Metanephros (tissue), 2 donors: ENCODE measurements around a stretch of chr12.

DNA sequence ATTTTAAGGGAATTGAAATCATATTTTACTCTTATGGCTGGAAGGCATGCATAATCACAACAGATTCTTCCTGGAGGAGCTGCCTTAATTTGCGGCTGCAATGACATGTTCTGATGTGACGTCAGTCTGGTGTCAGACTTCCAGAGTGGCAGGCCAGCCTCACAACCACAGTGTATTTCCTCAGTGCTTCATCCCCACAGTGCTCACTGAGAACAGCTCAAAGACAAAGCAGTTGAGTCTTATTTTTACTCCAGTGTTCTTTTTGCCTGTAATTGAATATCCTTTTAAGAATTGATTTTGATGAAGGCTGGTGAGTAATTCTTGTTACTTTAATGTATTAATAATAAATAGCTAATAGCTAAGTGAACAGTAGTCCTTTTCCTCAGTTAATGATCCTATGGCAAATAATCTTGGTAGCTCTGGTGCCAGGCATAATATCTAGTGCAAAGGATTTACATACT lies 107.2 kb downstream of the PLEKHA5 start:
- RAMPAGE, long total RNA = no peak

GRCh38 chr12:20283966-20284249 lies 84.4 kb upstream of the PDE3A start:
- RAMPAGE, long total RNA = no peak

GRCh38 chr12:20368627-20369416 lies 485 bp downstream of the PDE3A start:
- RAMPAGE, long total RNA = no peak

- RAMPAGE, long total RNA = no peak
Measured at GRCh38 chr12:21129880-21130261, 1.1 kb upstream of the SLCO1B1 start.

- RAMPAGE, long total RNA = no peak
Measured at GRCh38 chr12:21354045-21354326, 18.7 kb upstream of the IAPP start.

DNA sequence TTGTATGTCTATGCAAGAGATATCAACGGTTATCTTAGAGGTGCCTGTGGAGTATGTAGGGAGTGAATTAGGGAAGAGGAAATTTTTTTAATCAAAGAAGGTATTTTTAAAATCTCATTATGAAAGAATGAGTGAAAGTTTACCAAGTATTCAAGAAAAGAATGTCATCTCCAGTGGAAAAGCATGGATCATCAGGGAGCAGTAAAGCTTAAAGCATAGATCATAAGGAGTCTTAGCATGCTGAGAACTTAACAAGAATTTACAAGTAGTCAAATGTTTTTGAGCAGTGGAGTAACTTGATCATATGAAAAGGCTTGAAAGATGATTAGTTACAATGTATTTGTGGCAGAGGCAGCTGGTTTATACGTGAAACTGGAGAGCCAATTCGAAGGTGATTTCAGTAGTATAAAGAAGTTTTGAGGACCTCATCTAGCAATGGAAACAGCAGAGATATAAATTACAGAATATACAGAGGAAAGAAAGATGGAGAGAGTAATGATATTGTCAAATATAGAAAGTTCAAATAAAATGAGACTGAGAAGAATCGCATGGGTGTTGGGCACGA lies 1.6 kb downstream of the PYROXD1 start:
- RAMPAGE, long total RNA = no peak

- RAMPAGE, long total RNA = no peak
Measured at GRCh38 chr12:21528886-21529539, 2.9 kb downstream of the SPX start.

GRCh38 chr12:21551843-21552290 lies 25.8 kb downstream of the SPX start:
- RAMPAGE, long total RNA = no peak

GRCh38 chr12:21773820-21774237 lies 677 bp downstream of the KCNJ8 start:
- RAMPAGE, long total RNA = no peak

DNA sequence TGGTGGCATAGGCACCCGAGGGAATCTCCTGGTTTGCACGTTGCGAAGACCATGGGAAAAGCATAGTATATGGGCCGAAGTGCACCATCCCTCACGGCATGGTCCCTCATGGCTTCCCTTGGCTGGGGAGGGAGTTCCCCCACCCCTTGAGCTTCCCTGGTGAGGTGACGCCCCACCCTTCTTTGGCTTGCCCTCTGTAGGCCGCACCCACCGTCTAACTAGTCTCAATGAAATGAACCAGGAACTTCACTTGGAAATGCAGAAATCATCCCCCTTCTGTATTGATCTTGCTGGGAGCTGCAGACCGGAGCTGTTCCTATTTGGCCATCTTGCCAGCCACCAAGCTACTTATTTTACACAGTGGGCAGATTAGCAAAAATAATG lies 21.2 kb upstream of the KCNJ8 start:
- RAMPAGE, long total RNA = no peak

DNA sequence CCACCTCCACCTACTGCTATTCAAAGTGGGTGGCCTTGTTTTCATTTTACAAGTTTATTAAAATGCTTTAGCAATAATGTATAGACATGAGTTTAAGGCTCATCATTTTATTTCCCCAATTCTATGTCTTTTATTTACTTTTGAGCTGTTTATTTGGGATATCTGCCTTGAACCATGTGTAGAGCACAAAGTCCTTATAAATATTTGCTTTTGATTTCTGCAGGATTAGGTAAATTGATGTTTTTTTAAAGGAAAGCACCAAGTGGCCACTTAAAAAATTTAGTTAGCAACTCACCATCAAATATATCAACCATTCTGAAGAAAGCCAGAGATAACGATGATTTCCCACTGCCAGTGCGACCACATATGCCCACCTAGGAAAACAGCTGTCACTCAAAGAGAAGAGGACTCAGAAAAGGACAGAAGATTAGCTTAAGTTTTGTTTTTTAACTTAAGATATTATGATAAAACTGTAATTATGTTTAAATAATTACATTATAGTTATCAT lies 39.9 kb upstream of the KCNJ8 start:
- RAMPAGE, long total RNA = no peak

DNA sequence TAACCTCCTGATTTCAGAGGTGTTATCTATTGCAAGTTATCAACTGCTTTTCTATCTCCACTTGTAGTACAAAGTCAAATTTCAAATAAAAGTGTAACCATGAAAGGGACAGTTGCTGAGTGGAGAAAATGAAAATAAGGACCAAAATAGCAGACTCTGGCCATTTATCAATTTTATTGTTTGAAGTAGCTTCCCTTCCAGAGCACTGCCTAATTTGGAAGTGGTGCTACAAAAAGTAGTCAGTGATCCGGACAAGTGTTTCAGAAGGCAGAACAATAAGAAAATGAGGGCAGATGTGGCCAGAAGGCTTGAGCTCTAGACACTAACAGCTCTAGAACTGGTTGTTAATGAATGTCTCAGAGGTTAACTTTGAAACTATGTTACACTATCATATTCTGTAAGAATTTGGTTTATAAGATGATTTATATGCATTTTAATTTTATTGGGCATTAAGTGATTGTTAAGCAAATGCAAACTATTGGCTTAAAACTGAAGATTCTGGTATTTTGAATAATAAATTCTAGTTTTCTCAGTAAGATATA lies 48.9 kb downstream of the ABCC9 start:
- RAMPAGE, long total RNA = no peak

GRCh38 chr12:21937274-21937761 lies 3.9 kb downstream of the ABCC9 start:
- RAMPAGE, long total RNA = no peak

DNA sequence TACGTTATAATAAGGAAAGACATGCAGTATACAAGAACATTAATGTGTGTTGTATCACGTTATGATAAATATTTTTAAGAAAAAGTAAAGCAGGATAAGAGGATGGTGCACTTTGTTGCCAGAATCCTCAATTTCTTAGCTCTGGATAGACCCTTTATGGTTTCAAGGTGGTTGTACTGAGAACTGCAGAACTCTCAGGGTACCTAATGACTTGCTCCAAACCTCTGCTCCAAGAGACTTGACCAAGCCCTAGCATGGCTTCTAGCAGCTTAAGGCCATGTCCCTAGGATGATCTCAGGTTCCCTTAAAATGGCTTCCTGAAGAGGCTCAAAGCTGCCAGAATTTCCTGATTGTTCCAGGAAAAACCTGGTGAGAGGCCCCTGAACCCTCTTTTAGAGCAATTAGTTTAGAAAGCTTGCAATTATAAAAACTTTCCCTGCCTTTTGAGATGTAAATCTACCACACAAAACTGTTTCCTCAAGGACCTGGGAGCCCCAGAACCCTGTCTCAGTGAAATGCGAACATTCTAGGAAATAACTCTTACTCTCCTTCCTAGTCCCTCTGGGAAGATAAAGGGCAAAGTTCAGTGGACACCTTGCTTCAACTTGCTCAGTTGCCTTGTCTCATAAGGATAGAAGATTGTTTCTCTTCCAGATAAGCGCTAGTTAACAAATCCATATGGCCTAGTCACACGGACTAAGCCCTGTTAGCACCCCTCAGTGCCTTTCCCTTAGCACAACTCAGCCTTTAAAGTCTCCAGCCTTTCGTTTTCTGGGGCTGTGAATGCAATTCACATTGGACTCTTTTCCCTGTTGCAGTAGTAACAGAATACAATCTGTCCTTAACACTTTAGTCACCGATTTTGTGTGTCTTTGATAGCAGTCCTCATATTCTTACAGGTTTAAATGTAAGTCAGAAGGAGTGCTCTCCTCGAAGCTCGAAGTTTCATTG lies 2.5 kb downstream of the CMAS start:
- RAMPAGE, long total RNA = no peak

DNA sequence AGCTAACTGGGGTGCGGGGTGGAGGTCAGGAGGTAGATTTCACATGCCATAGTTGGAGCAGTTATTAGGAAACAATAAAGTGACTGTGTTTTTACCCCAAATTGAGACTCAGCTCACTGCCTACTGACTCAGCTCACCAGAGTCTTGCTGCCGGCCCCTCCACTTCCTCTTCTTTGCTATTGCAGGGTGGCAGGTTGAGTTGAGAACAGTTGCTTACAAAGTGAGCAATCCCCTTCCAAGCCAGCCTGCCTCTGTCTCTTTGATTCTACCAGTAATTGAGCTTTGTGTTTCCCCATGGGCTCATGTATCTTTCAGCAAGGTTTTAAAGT lies 12.9 kb downstream of the ST8SIA1 start:
- RAMPAGE, long total RNA = no peak

DNA sequence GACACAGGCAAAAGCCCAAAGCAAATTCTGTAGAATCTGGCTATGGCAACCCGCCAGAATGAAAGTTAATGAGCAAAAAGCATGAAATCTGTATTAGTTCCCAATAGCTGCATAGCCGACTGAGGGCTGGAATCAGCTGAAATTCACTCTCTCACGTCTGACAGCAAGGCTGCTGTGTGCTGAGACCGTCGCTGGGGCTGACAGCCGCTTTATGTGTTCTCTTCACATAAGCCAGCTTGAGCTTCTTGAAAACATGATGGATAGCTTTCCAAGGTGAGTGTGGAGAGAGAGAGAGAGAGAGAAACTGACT lies 74.6 kb upstream of the ST8SIA1 start:
- RAMPAGE, long total RNA = no peak

- RAMPAGE, long total RNA = no peak
Measured at GRCh38 chr12:22691743-22692173, 66.8 kb downstream of the ETNK1 start.

DNA sequence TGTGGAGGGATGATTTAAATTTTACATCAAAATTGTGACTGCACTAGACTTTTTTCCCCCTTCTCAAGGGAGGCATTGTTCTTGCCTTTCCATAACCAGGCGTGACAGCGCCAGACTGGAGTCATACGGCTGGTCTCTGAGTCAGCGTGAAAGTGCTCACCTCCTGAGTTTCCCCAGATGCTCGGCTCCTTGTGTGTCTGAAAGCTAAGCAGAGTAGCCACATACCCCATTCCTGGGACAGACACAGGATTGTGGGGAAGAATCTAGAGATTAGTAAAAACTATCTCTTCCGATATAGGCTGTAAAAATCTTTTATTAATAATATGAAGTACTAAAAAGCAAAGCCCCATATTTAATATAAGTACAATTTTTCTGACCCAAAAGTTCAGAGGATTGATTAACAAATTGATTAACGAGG lies 43.1 kb downstream of the SOX5 start:
- RAMPAGE, long total RNA = no peak

DNA sequence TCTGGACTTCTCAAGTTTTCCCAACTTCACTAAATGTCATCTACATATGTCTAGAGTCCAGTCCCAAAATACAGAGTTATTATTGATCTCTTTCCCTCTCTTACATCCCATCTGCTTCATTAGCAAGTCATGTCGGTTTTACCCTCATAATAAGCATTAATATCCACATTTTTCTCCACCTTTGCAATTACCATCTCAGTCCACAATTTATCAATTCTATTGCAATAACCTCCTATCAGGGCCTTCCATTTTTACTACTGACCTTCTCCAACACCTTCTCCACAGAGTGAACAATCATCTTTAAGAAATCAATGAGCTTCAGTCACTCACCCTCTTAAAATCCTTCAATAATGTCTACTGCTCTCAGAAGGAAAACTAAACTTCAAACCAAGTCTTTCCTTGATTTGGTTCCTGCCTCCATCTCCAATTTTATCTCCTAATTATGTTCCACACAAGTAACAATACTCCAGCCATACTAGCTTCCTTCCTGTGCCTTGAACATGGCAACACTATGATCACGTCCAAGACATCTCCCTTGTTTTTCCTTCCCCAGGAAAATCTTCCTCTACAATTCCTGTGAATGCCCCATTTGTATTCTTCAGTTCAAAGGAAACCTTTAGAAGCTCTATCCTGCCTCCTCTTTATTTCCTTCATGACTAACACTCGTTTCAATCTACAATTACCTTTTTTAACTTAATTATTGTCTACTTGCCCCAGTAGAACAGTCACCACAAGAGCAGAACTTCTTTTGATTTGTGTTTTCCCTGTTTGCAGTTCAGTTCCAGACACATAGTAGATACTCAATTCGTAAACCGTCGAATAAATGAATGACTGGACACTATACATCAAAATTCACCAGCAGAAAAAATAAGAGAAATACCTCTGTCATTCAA lies 151.6 kb upstream of the SOX5 start:
- RAMPAGE, long total RNA = no peak

DNA sequence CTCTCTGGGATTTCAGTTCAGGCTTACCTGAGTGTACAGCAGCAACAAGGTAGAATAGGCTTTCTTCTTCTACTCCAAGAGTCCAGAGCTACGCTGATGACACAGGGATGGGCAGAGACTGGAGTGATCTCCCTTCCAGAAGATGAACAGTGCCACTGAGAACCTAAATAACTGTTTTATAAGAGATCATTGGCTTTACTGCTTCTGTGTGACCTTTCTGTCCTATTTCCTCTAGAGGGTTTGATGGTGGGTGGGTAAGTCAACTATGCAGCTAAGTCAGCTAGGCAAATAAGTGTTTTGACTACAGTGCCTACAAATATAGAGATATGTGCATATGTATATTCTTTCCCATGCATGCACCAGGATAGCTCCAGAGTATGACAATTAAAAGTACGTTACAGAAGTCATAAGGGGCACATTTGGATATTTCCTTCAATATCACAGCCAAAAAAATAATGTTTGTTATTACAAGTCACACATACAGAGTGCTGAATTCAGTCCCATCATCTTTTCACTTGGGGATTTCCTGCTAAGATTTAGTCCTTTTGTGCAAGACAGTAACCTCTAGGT lies 412.4 kb upstream of the SOX5 start:
- RAMPAGE, long total RNA = no peak